ENCODE measurements around the gene LAMA5.

GRCh38 chr20:62142001-62142766 is 1.0 kb downstream of the PSMA7 start:
- PRO-cap, result no peak

DNA sequence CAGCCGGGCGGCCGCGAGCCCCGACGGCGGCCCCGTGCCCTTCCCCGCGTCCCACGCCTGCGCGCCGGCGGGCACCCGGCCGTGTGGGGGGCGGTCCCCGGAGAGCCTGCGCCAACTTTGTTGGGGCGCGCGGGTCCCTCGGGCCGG is 302 bp downstream of the SS18L1 start:
- PRO-cap, result no peak

DNA sequence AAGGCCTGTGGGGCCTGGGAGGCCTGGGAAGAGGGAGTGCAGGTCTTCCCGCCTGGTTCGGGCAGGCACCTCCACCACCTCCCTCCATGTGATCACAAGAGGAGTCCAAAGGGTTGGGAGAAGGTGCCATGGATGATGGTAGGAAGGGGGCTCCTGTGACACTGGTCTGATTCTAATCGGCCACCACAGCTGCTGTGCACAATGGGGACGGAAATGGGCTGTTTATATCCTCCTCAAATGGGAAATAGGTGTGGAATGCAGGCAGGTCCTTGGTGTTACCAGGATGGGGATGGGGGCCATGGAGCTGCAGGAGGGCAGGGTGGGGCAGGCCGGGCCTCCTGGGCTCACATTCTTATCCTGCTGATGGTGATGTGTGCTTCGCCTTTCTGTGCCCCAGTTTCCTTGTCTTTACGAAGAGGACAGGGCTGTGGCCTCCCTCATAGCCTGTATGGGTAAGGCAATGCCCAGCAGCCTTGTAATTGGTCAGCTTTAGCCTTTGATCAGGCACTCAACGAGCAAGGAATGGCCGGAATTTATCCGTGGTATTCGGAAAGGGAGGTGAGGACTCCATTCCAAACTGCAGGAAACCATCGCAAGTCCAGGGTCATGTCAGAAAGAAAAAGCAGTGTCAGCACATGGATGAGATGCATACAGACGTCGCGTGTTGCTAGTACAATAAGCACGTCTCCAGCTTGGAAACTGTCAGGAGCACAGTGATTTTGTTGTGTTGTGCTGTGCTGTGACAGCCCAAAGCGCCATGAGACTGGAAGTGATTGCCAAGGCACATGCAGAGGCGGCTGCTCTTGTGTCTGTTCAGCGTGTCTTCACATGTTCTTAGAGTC is 5.9 kb downstream of the SS18L1 start:
- PRO-cap, result no peak

GRCh38 chr20:62161232-62161733 is 17.7 kb downstream of the SS18L1 start:
- PRO-cap, result no peak

- PRO-cap, result unidirectional peak, minus-strand start at chr20:62303564
These were observed 835 bp downstream of the ADRM1 start for GRCh38 chr20:62303274-62304390.

DNA sequence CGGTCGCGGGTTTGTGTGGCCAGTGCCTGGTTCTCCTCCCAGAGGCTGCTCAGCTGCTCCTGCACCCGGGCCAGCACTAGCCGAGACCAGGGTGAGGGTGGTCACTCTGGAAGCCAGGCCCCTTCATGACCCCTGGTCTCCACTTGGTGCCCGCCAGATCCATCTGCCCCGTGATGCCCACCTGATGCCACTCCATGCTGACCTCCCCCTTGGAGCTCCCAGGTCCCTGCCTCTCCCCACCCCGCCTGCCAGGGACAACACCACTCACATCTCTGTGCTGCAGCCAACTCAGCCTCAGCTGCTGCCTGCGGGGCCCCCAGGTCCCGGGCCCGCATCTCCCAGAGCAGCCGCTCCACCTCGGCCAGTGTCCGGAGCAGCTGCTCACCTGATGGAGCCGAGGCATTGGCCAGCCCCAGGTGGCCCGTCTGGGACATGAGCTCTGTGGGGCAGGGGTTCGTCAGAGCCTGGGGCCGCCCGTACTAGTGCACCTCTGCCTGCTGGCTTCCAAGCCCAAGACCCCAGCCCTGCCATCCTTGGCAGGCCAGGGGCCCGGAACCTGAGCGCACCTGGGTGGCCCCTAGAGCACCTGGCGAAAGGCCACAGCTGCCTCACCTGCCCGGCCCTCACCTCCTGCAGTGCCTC is 15.9 kb downstream of the ADRM1 start:
- PRO-cap, result no peak

DNA sequence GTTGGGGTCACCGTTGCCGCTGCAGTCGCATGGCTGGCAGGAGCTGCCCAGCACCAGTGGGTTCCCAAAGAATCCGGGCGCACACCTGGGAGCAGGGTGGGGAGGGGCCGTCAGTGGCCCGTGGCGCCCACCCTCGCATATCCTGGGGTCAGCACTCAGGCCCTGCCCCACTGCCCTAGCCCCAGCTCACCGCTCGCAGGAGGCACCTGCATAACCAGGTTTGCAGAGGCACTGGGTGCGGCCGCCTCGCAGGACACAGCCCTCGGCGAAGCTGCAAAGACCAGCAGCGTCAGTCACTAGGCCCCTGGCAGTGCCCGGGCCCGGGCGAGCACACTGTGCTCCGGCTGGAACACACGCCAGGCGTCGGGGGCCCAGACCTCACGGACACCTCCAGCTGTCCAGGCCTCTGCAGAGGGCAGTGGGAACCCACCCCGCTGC is 20.8 kb downstream of the ADRM1 start:
- PRO-cap, result unidirectional peak, minus-strand start at position 334 of the sequence

- PRO-cap, result no peak
These were observed 28.0 kb downstream of the ADRM1 start for GRCh38 chr20:62330739-62331249.

GRCh38 chr20:62366897-62367690 is at the start of gene LAMA5:
TSS of gene LAMA5 (minus strand) at chr20:62367312.
- PRO-cap, result unidirectional peak, minus-strand start at chr20:62367312

GRCh38 chr20:62368044-62368413 is 917 bp upstream of the LAMA5 start:
- PRO-cap, result bidirectional peak, plus-strand start at chr20:62368356, minus-strand start at chr20:62368118

DNA sequence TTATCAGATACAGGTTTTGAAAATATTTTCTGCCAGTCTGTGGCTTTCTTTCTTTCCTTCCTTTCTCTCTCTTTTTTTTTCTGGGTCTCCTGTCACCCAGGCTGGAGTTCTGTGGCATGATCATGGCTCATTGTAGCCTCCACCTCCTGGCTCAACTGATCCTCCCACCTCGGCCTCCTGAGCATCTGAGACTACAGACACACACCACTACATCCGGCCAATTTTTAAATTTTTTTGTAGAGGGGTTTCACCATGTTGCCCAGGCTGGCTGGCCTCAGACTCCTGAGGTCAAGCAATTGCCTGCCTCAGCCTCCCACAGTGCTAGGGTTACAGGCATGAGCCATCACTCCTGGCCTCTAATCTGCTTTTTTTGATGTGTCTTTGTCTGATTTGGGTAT is 2.6 kb upstream of the RPS21 start:
- PRO-cap, result no peak

DNA sequence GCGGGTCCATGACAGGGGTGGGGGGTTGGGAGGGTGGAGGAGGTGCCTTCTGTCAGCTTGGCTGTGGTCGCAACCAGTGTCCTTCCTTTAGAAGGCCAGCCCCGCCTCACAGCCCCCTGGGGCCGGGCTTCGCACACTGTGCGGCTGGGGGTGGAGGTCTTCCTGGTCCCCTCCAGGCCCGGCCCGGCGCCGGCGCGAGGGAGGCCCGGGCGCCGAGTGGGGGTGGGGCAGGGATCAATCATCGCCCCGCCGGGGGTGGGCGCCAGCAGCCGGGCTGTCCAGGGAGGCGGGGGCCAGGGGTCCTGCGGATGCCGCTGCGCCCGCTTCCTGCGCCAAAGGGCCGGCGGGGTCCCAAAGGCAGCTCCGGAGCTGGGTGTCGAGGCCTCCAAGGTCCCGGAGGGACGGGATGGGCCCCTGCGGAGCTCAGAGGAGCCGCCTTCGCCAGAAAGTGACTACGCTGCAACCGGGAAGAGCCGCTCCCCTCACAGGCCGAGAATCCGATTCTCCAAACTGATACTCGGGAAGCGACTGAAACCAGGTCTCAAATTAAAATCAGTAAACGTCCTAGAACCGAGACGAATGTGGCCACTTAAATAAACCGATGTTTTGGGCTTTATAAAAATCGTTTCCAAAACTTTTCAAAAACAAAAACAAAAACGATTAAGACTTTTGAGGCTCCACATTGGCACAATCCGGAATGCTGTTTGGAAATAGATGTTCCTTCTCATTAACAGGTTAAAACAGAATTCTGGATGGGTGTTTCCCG is 1.5 kb downstream of the GATA5 start:
- PRO-cap, result no peak

GRCh38 chr20:62554245-62555216 is 78.7 kb upstream of the GATA5 start:
- PRO-cap, result unidirectional peak, minus-strand start at chr20:62554528

- PRO-cap, result no peak
These were observed 67.9 kb upstream of the SLCO4A1 start for GRCh38 chr20:62574393-62574786.

DNA sequence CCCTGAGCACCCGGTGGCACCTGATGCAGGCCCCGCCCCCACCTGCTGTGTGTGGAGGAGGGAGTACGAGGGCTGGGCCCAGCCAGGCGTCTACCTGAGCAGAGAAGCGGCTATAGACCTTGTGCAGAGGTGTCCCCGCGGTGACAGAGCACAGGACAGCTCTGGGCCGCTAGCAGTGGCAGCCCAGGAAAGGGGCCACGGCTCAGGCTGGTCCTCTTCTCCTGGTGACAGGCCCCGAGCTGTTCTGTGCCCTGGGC is 64.7 kb upstream of the SLCO4A1 start:
- PRO-cap, result no peak

DNA sequence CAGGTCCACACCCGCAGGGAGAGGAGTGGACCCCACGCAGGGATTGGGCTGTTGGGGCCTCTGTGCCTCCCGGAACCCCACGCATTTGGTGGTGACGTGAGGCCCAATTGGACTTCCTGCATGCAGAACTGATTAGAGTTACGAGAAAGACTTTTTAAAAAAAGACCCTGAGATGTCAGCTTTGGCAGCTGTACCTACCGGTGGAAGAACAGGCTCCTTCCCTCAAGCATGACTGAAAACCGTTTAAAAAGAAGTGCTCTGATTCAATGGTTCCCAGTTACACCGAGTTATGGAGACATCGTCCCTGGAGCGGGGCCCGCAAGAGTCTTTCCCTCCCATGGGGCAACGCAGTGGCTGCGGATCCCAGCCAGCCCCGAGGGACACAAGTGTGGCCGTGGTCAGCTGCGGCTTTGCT is 25.2 kb upstream of the SLCO4A1 start:
- PRO-cap, result no peak

- PRO-cap, result bidirectional peak, plus-strand start at chr20:62618269, minus-strand start at chr20:62618199
These were observed 24.4 kb upstream of the SLCO4A1 start for GRCh38 chr20:62617728-62618533.

GRCh38 chr20:62627982-62628682 is 14.2 kb upstream of the SLCO4A1 start:
- PRO-cap, result no peak

- PRO-cap, result unidirectional peak, minus-strand start at chr20:62636684
These were observed 5.8 kb upstream of the SLCO4A1 start for GRCh38 chr20:62636433-62636956.

DNA sequence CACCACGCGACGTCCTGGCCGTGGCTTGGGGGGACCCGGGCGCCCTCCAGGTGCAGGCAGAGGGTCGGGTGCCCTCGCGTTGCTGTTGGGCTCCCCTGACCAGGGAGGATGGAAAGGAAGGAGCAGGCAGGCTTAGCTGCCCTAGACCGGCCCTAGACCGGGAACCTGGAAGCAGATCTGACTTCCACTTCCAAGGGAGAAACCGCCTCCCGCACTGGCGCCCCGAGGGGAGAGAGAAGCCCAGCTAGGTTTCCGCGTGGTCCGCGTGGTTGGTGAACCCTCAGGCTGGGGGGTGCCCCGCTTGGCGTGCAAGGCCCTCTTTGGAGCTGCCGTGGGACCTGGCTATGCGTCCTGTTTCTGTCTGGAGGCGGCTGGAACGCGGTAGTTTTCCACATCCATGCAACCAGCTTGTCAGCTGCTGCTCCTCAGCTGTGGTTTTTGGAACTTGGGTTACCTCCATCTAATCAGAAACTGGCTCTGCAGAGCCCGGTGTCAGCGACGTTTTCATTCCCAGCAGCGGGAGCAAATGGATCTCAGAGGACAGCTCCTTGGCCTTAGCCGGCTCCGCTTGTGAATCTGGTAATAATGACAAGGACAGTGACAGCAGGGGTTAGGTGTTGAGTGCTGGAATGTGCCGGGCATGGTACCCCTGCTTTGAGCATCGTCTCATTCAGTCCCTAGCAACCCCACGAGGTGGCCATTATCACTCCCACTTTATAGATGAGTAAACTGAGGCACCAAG is 1.1 kb downstream of the SLCO4A1 start:
- PRO-cap, result no peak